Tibial nerve (tissue), 3 donors: ENCODE measurements around a stretch of chr14.

DNA sequence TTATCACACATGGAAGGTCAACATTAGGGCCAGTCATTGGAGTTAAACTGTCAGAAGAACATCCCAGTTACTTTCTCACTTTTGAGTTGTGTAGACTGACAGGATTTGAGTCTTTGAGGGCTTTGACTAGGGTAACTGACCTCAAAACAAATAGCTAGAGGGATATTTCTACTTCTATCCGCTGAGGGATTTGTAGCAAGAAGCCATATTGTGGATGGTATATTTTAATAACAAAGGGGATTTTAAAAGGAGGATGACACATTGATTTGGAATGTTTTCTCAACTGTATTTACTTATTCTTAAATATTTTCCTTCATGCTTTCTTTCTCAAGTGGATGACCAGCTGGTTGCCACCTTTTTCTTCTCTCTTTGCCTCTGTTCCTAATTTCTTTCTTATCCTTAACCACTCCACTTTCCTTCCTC, 411.3 kb downstream of the RAD51B start:
- PRO-cap: no peak
- RAMPAGE, long total RNA, 3 experiments: no peak in any of the 3 experiments

GRCh38 chr14:68268701-68269129, 449.1 kb downstream of the RAD51B start:
- PRO-cap: no peak
- RAMPAGE, long total RNA, 3 experiments: no peak in any of the 3 experiments

- PRO-cap: no peak
- RAMPAGE, long total RNA, 3 experiments: no peak in any of the 3 experiments
These were observed 452.5 kb downstream of the RAD51B start for GRCh38 chr14:68272016-68272593.

DNA sequence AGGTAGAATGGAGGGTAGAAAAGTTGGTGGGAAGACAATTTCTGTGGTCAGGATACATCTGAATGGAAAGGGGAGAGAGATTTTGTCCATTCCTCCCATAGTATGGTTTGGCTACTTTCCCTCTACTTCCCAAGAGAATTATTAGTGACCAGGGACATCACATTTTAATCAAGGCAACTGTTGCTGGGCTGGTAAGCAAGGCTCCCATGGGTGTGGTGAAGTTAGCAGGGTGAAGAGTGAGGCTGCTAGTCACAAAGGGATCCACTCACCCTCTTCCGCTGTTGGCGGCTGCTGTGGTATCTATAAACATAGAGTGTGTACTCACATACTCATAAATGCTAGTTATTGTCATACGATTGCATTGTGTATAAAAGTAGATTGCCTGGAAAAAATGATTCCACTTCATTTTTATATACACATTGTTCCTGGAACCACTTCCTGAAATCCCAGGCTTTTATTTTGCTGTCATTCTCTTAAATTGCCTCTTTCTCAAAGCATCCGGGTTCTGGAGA, 413.2 kb downstream of the ZFP36L1 start:
- PRO-cap: no peak
- RAMPAGE, long total RNA, 3 experiments: no peak in any of the 3 experiments

DNA sequence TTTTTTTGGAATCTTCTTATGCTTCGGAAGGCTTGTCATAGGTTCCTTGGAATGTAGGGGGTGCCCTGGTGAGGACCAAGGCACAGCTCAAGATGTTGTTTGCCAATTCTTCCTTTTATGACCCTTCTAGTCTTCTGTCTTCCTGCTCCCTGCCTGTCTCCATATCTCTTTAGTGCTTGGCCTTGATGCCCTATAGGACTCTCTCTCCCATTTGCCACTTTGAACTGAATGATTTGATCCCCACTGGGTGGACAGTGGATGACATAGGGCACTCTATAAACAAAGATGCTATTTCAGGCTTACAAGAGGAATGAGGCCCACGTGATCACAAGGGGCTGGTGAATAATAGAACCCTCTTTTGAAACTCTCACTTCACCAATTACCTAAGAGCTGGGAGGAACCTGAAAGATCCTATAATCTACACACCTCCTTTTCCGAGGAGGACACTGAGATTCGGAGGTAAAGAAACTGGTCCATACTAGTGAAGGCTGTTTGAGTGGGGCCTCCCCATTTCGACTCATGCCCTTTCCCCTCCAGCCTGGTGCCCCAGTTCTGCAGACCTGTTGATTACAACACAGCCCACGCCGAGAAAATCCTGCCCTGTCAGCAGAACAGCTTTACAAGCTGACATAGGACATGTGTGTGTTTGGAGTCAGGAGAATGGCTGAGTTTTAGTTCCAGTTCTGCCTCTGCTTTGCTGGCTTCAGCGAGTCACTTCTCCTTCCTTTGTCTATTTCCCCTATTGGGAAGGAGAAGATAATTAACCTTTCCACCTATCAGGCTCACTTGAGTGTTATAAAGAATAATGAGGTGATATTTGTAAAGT, 400.4 kb downstream of the ZFP36L1 start:
- PRO-cap: no peak
- RAMPAGE, long total RNA, 3 experiments: no peak in any of the 3 experiments

- PRO-cap: no peak
- RAMPAGE, long total RNA, 3 experiments: no peak in any of the 3 experiments
These were observed 391.1 kb downstream of the ZFP36L1 start for GRCh38 chr14:68401720-68402169.

- PRO-cap: no peak
- RAMPAGE, long total RNA, 3 experiments: no peak in any of the 3 experiments
These were observed 324.1 kb downstream of the ZFP36L1 start for GRCh38 chr14:68468695-68469262.

GRCh38 chr14:68543920-68544923, 248.6 kb downstream of the ZFP36L1 start:
- PRO-cap: bidirectional peak, plus-strand start at chr14:68544504, minus-strand start at chr14:68544325
- RAMPAGE, long total RNA, 3 experiments: no peak in any of the 3 experiments

GRCh38 chr14:68607117-68607438, 185.8 kb downstream of the ZFP36L1 start:
- PRO-cap: no peak
- RAMPAGE, long total RNA, 3 experiments: no peak in any of the 3 experiments

DNA sequence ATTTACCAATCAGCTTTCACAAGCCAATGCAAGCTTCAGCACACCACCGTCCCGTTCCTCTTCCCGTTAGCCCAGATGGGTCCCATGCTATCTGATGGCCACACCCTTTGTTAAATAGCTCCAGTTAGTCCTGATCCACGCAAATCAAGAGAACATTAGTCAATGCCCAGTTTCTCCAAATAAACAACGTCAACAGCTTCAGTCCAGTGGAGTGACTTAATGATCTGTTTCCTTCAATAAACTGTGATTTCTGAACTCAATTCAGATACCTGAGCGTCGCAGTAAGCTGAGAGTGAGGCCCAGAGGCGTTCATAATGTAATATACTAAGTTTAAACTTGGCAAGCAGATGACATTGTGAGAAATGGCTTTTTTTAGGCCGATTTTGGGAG, 112.3 kb downstream of the ZFP36L1 start:
- PRO-cap: no peak
- RAMPAGE, long total RNA, 3 experiments: no peak in any of the 3 experiments

GRCh38 chr14:68736429-68736978, 56.4 kb downstream of the ZFP36L1 start:
- PRO-cap: no peak
- RAMPAGE, long total RNA, 3 experiments: no peak in any of the 3 experiments

- PRO-cap: no peak
- RAMPAGE, long total RNA, 3 experiments: no peak in any of the 3 experiments
These were observed 6.4 kb downstream of the ZFP36L1 start for GRCh38 chr14:68786546-68786853.

DNA sequence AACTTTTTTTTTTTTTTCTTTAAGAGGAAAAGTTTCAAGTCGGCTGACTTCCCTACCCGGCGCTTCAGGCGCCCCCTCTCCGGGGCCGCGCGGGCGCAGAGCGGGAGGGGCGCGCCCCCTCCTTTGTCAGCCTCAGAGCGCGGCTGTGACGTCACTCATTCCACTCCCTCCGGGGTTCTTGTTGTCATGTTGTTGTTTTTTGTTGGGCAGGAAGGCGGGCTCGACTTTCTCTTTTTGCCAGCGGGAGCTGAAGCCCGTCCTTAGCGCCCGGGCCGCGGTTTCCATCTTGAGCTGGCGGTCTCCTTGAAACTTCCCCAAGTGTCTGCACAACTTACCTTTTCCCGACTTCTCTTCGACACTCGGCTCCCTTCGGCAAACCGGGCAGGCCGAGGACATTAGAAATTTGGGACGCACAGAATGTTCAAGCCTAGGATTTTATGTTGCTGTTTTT, 473 bp upstream of the ZFP36L1 start:
- PRO-cap: bidirectional peak, plus-strand start at position 195 of the sequence, minus-strand start at position 66 of the sequence; bidirectional peak, plus-strand start outside the sequence, minus-strand start at position 405 of the sequence
- RAMPAGE, long total RNA, 3 experiments: no peak in any of the 3 experiments

DNA sequence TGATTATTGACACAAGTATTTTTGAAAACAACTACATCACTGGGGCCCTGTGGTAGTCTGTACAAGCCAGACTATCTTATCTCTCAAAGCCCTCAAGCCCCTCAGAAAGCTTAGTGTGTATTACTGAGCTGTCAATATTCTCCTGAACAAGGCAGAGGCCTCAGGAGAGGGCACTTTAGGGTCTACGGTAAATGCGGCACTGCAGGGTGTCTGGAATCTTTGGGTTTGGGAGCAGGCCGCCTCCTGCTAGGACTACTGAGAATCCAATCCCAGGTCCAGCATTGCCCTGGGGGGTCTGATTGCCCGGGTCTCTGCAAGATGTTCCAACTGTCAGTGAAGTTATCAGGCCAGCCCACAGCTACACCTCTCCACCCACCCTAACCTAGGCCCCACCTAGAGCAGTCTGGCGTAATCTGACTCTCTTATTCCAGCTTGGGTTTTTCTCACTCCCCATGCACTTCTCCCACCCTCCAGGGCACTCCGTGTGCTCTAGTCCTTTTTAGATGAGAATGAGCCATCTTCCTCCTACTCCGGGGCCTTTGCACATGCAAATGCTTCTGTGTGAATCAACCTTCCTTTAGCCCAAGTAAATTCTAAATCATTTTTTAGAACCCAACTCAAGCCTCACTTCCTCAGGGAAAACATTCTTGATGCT, 4.3 kb upstream of the ZFP36L1 start:
- PRO-cap: no peak
- RAMPAGE, long total RNA, 3 experiments: no peak in any of the 3 experiments

DNA sequence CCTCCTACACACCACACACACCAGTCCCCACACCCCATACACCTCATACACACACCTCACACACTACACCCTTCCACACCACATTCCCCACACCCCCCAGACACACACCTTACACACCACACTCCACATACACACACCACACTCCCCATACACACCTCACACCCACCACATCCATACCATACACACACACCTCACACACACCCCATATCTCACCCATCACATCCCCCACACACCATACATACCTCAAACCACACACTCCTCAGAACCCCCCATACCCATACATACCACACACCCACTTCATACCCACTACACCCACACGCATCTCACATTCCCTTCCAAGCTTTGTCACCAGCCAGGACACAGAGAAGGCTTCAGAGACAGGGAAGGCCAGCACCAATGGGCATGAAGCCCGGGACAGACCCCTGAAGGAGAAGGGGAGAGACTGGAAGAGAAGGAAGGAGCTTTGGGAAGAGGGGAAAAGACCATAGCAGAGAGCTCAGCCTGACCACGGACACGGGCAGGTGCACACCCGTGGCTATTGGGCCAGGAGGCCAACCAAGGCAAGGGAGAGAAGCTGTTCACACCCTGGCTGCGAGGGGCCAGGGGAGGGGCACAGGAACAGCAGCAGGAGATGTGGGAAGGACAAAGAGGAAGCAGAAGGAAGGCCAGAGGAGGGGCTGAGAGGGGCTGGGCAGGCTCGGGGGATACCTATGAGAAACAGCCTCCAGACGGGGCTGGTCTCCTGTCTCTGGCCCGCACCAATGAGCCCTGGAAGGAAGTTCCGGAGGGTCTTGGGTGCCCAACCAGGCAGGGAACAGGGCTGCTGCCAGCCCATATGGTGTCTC, 79.5 kb downstream of the ACTN1 start:
- PRO-cap: no peak
- RAMPAGE, long total RNA, 3 experiments: no peak in any of the 3 experiments

DNA sequence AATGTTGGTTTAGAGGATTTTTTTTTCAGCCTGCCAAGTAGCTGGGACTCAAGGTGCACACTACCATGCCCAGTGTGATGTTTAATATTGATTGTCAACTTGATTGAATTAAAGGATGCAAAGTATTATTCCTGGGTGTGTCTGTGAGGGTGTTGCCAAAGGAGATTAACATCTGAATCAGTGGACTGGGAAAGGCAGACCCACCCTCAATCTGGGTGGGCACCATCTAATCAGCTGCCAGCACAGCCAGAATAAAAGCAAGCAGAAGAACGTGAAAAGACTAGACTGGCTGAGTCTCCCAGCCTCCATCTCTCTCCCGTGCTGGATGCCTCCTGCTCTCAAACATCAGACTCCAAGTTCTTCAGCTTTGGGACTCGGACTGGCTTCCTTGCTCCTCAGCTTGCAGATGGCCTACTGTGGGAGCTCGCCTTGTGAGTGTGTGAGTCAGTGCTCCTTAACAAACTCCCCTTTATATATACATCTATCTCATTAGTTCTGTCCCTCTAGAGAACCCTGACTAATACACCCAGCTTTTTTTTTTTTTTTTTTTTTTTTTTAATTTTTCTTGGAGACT, 47.0 kb downstream of the ACTN1 start:
- PRO-cap: no peak
- RAMPAGE, long total RNA, 3 experiments: no peak in any of the 3 experiments

DNA sequence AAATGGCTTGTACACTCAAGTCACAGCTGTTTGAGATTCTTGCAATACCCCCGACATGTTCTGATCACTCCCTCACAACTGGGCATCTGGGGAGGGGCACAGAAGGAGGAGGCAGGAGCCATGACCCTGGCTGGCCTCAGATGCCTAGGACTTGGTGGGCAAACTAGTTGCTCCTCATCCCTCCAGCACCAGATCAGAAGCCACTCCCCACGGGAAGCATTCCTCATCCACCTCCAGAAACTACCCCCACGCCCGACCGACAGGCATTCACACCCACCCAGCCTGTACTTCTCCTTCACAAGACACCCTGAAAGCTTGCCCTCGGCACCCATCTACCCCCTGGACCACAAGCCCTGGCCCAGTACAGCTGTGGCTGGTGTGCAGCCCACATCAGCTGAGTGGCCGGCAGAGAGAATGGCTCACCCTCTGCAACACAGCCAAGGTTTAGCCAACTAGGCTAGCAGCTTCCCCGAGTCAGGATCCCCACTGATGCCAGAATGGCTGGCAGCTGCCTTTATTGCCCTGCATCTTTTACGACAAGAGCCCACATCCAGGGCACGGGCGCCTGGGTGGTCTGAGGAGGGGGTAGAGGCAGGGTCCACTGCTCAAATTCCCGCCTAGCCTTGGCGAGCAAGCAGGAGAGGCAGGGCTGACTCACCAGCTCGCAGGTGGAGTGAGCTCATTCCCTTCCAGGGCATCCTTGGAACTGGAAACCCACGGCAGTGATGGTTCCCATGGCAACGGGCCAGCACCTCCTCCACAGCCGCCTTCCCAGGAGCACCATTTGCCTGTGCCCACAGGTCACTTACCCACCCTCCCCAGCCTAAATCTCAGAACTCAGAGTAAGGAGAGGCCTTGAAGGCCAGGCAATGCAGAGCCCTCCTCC, 17.2 kb downstream of the ACTN1 start:
- PRO-cap: no peak
- RAMPAGE, long total RNA, 3 experiments: no peak in any of the 3 experiments

DNA sequence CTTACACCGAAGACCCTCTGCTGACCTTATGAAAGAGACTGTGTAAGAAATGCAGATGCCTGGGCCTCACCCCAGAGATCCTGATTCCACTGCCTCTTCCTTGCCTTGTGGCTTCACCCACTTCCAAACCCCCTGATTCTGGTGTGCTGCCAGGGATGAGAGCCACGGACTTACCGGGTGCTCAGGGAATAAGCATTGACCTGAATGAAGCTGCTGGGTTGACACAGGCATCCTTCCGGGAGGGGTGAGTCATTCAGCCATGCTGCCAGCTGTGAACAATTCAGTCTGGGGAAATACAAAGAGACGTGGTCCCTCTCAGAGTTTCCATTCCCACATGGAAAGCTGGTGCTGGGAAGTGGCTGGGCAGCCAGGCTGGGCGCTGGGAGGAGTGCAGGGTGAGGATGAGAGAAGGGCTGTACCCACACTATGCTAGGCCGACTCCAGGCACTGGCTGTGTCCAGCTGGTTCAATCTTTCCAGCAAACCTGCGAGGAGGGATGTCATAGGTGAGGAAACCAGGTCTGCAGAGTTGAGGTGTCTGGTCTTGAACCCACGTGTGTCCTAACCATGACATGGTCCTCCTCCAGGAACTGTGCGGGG, 26.6 kb upstream of the ACTN1 start:
- PRO-cap: no peak
- RAMPAGE, long total RNA, 3 experiments: no peak in any of the 3 experiments

DNA sequence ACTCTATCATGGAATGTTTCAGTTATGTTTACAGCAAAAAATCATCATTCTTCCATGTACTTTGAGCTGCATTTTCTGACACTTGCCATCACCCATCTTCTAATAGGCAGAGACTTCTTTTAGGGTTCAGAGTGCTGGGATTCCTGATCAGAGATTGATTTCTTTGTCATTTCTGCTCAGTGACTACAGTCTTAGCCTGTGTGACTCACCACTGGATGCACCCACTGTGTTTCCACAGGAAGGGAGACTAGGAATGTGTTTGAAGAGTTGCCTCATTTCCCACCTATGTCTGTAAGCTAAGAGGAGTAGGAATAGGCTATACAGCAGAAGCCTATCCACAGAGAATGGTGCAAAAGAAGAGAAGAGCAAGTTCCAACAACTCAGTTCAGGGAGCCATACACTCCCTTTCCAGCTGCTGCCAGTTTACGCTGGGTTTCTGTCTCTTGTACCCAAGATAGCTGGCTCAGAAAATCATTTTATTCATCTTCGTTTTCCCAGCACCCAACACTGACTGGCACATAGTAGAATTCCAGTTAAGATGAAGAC, 60.2 kb upstream of the ACTN1 start:
- PRO-cap: no peak
- RAMPAGE, long total RNA, 3 experiments: no peak in any of the 3 experiments

GRCh38 chr14:69209258-69209670, 18.0 kb downstream of the EXD2 start:
- PRO-cap: no peak
- RAMPAGE, long total RNA, 3 experiments: no peak in any of the 3 experiments